ENCODE results near the genes PTPRS, ALKBH7 and GTF2F1.

- PRO-cap, result no peak
Observed at GRCh38 chr19:5336411-5336922, 4.1 kb downstream of the PTPRS start.

DNA sequence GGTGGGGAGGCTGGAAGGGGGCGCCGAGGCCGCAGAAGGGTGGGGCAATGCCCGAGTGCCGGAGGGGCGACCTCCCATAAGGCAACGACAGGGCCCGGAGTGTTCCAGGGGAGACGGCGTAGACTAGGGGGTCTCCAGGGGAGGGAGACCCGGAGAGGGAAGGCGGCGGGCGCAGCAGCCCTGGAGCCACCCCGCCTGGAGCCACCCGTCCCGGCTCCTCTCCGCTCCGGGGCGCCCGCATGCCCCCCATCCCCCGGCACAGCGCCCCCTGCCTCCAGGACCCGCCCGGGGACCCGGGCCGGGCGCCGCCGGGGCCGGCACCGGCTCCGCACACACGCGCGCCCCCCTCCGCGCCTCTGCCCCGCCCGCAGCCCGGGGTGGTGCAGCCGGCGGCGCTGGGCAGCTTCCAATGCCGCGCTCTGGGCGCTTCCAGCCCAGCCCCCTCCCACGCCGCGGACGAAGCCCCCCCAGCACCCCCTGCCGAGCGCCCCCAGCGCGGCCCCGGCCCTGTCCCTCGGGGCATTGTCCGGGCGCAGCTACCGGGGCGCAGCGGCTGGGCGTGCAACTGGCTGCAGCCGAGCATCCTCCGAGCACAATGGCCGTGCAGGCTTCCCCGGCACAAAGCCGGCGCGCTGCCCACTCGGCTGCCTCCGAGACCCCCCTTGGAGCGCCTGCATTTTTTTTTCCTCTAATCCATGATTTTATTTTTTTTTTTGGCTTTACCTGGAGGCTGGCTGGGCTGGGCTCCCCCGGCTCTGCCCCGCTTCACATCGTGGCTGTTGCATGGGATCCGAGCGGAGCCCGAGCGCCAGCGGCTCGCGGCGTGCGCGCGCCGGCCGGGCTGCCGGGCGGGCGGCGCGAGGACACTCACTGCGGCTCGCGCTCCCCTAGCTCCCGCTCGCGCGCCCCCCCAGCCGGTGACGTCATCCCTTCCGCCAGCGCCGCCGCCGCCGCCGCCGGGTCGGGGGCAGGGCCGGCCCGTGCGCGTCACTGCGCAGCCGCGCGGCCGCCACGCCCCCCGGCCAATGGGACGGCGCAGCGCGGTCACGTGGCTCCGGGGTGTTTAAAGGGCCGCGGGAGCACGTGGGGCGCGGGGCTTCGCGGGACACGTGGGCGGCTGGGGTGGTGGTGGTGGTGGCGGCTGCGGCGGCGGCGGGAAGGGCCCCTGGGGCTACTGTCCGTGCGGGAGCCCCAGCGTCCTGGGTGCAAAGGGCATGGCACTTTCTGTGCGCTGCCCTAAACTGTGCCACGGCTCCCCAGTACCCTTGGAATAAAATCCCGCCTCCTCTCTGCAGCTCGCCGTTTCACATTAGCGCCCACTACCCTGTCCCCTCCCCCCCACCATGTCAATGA lies at the start of gene PTPRS:
Gene PTPRS (minus strand): TSS at position 872 of the 1,353 bp plus-strand sequence.
- PRO-cap, result no peak

DNA sequence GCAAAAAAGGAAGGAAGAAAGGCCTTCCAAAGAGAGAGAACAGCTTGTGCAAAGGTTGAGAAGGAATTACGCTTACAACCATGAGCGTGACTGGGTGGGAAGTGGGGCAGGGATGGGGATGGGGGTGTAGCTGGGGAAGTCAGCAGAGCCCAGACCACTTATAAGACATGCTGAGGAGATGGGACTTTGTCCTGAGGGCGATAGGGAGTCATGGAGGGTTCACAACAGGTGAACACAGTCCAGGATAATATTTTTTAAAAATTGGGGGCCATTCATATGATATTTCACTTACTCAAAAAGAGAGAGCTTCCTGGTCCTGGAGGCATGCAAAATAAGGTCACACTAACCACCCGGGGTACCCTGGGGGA lies 20.6 kb upstream of the ZNRF4 start:
- PRO-cap, result no peak

DNA sequence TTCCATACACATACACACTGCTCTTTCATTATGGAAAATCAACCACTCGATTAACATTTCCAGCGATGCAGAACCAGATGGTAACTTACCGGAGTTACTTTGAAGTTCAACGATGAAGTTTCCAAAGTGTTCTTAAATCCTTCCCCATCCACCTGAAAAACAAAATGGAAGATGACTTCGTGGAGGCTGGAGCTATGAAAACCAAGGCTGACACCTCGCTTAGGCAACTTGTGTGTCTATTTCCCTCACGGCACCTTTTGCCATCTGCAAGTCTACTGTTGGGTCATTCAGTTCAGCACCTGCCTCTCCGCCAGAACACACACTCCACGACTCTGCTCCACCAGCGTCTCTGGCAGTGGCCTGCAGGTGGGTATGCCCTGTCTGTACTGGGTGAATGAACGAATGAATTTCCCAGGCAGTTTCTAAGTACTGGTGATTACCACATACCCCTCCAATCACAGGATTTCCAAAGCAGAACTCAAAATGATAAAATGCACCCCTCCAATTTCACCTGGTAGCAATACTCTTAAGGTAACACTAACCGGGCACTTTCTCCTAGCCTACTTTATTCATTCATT lies 9.1 kb downstream of the SAFB2 start:
- PRO-cap, result no peak

GRCh38 chr19:5690398-5691194 lies 501 bp downstream of the RPL36 start:
- PRO-cap, result no peak

- PRO-cap, result no peak
Observed at GRCh38 chr19:5707590-5708683, 12.0 kb downstream of the LONP1 start.

DNA sequence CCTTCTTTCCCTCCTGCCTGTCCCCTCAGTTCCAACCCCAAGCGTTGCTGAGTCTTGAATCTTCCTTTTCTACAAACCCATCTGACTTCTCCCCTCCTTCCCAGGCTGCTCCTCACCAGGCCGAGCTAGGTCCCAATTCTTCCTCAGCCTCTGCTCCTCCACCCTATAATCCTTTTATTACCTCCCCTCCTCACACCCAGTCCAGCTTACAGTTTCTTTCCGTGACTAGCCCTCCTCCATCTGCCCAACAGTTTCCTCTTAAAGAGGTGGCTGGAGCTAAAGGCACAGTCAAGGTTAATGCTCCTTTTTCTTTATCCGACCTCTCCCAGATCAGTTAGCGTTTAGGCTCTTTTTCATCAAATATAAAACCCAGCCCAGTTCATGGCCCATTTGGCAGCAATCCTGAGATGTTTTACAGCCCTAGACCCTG lies 9.1 kb upstream of the FUT6 start:
- PRO-cap, result no peak

DNA sequence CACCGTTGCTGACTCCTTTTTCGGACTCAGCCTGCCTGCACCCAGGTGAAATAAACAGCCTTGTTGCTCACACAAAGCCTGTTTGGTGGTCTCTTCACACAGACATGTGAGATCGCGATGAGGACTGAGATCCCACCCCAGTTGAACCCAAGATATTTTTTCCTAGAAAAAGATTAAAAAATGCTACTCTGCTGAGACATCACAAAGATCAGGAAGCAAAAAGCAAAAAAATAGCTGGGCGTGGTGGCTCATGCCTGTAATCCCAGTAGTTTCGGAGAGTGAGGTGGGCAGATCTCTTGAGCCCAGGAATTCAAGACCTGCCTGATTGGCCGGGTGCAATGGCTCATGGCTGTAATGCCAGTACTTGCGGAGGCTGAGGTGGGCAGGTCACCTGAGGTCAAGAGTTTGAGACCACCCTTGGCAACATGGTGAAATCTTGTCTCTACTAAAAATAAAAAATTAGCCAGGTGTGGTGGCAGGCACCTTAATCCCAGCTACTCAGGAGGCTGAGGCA lies 10.7 kb upstream of the FUT6 start:
- PRO-cap, result no peak

GRCh38 chr19:5889442-5889987 lies 14.1 kb downstream of the NDUFA11 start:
- PRO-cap, result no peak

DNA sequence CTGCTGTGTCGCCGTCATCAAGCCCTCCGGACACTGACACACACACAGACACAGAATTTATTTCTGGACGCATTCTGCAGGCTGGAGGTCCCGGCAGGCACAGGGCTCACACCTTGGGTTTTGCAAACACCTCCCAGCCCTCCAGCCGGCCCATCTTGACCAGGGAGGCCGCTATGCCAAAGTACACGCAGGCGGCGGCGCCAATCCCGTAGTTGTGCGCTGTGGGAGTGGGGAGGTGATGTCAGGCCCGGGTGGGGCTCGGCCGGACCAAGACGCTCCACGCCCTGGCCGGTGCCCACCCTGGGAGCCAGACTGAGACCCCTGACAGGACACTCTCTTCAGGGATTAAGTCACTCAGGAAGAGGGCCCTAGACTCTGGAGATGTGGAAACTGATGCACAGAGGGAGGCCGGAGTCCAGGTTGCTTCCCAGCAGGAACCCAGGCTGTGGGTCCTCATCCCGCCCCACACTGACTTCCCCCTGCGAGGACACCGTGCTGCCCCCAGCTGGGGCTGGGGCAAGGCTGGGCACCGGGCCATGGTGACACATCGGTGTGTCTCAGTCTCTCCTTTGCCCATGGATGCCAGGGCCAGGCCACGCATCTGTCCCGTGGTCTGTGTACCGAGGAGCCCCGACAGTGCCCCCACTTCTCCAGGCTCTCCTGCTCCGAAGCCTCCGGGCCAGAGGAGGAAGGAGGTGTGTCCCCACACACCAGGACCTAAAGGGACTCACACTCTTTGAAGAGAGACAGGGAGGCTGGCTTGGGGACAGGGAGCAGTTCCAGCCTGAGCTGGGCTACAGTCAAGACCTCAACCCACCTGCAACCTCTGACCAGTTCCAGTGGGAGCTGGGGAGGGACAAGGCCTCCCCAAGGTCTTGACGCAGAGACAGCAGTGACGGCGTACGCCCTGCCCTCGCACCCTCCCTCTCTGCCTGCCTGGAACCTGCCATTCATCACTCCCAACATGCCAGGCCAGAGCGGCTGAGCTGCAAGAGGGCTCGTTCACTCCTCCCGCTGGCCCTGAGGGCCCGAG lies 8.6 kb downstream of the NDUFA11 start:
- PRO-cap, result no peak

- PRO-cap, result no peak
Observed at GRCh38 chr19:5966056-5966775, 11.7 kb downstream of the RANBP3 start.

DNA sequence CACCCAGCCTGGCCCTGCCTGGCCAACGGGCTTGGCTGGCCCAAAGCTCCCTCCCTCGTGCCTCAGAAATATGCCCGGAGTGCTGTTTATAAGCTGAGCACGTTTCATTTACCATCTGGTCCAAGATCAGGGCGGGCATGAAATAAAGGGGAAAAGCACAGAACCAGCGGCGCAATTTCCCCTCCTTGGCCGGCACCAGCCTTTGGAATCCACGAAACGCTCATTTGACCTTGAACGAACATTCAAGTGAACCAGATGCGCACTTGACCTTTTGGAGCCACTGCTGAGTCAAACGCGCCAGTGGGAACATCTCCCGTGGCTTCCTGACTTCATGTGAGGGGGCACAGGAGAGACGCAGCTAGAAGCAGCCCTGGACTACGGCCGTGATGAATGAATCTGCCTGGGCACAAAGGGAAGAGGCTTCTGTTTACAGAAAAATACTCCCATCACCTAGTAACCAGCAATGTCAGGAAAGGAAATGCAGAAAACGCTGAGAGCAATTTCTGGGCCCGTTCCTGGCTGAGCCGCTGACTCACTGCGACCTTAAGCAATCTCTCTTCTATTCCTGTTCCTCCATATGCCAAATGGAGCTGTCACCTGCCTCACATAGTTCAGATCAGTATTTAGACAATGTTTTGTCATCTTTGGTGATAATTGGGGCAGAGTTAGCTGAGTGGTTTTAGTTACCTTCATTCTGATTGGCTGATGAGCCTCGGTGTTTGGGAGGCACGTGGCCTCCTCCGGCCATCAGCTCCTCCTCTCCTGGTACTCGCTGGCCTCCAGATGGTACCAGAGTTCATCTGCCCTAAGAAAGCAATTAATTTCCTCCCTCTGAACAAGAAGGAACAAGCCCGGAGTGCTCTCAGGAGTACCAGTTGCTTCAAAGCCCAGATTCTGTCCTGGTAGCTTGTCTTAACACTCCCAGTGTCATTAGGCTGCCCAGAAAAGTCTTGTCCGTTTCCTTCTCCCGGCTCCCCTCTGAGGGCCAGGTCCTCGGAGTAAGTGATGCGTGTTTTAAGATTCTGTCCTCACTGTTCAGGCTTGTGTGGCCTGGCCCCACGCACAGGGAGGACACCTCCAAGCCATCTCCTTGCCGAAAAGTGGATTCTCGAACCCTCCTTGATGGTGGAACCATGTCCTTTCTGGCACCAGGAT lies 53.0 kb downstream of the RFX2 start:
- PRO-cap, result bidirectional peak, plus-strand start at position 118 of the sequence, minus-strand start outside the sequence; bidirectional peak, plus-strand start at position 647 of the sequence, minus-strand start at position 388 of the sequence

GRCh38 chr19:6075021-6075601 lies 35.2 kb downstream of the RFX2 start:
- PRO-cap, result no peak

- PRO-cap, result no peak
Observed at GRCh38 chr19:6216164-6216880, 63.5 kb downstream of the MLLT1 start.

DNA sequence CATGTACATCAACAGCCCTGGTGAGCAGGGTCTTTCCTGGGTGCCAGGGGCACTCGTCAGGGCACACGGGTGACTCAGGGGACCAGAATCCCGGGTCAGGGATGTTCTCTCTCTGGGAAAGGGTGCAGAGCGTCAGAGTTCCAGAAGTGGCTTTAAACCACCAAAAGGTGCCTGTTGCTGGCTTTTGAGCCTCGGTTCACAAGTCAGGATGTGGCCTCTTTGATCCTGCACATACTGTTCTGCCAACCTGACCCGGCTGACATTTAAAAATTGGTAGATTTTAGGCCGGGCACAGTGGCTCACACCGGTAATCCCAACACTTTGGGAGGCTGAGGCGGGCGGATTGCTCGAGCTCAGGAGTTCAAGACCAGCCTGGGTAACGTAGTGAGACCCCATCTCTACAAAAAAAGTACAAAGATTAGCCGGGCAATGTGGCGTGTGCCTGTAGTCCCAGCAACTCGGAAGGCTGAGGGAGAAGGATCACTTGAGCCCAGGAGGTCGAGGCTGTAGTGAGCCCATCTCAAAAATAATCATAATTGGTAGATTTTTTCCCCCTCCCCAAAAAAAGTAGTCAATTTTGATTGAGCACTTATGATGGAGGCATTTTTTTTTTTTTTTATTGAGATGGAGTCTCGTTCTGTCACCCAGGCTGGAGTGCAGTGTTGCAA lies 1.3 kb downstream of the CLPP start:
- PRO-cap, result no peak

DNA sequence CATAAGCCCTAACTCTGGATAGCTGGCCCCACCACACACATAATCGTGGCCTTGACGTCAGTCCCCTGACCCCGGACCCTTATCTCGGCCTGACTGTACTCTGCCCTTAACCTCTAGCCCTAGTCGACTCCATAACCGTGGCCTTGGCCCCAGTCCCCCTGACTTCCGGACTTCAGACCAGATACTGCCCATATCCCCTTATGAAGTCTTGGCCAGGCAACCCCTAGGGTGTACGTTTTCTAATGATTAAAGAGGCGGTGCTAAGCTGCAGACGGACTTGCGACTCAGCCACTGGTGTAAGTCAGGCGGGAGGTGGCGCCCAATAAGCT lies 322 bp upstream of the ALKBH7 start:
- PRO-cap, result bidirectional peak, plus-strand start outside the sequence, minus-strand start at position 213 of the sequence

DNA sequence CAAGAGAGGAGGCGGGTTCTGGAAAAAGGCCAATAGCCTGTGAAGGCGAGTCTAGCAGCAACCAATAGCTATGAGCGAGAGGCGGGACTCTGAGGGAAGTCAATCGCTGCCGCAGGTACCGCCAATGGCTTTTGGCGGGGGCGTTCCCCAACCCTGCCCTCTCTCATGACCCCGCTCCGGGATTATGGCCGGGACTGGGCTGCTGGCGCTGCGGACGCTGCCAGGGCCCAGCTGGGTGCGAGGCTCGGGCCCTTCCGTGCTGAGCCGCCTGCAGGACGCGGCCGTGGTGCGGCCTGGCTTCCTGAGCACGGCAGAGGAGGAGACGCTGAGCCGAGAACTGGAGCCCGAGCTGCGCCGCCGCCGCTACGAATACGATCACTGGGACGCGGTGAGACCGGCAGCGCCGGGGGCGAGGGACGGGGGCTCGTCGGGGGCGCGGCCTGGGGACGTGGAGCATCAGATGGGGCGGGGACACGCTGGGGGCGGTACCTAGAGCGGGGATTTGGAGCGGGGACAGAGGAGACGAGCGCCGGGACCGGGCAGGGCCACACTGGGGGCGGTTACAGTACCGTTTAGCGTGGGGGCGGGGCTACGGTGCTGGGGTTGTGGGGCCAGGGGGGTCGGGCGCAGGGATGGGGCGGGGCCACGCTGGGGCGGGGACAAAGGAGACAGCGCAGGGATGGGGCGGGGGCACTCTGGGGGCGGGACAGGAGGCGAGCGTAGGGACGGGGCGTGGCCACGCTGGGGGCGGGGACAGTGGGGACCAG lies at the start of gene ALKBH7:
Gene ALKBH7 (plus strand): TSS at position 158 of the 767 bp plus-strand sequence.
- PRO-cap, result bidirectional peak, plus-strand start at position 185 of the sequence, minus-strand start outside the sequence; bidirectional peak, plus-strand start at position 532 of the sequence, minus-strand start at position 380 of the sequence; bidirectional peak, plus-strand start outside the sequence, minus-strand start at position 577 of the sequence

DNA sequence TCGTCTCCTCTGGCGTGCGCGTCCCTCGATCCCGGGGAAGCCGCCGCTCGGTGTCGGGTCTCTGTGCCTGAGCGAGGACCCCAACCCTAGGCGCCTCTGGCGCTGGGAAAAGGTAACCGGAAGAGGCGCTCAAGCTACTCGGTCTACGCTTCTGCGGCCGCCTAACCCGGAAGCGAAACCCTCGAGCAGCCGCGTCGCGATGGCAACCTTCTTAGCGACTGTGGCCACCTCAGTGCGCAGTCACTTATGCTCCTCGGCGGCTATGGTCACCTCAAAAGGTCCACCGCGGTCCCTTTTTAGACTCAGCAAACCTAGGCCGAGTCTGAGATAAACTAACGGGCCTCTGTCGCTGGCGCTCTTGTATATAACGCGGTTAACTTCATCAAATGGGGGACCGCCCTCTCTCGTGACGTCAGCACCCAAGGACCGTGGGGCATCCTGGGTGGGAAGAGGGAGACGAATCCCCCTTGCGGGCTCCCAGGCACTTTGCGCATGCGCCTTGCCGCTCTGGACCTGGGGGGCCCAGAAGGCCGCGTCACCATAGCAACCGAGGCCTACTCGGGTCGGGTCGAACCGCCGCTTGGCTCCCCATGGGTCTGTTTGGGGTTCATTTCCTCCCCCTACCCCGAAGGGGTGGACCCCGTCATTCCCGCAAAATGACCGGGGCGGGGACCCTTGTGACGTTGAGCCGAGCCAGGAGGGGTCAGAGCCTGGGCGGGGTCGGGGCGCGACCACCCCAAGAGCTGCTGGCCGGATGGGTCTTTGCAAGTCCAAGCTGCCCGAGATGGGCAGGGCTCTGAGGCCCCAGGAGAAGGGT lies at the start of gene GTF2F1:
Gene GTF2F1 (minus strand): TSS at position 125 of the 817 bp plus-strand sequence.
- PRO-cap, result no peak

GRCh38 chr19:6414235-6414792 lies 10.3 kb downstream of the KHSRP start:
- PRO-cap, result no peak

GRCh38 chr19:6425038-6425981 lies 699 bp upstream of the KHSRP start:
- PRO-cap, result no peak